HTERT-HM (cell line): ENCODE measurements around a stretch of chr10.

DNA sequence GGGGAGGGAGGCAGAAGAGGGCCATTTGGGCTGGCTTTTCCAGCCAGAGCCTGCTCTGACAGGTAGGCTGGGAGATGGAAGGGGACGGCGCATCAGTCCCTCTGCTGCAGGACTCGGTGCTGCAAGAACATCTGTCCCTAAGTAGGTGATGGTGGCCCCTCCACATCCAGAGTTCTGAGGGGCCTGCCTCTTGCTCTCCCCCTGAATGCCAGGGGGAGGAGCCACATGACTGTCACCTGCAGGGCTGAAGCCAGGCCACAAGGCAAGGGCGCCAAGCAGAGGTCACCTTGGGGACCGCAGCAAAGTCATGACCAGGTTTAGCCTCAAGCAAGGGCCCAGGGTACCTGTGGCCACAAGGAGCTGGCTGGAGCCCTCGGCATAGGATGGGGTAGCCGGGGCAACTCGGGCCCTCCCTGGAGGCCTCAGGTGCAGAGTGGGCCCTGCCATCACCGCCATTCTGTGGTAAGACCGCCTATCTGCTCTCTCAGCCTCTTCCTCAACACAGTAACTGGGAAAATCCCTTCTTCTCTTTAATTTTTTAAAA is 99.3 kb downstream of the FAM53B start:
- RRBS = no CpG with 5 or more reads among the region's 10 CpGs

DNA sequence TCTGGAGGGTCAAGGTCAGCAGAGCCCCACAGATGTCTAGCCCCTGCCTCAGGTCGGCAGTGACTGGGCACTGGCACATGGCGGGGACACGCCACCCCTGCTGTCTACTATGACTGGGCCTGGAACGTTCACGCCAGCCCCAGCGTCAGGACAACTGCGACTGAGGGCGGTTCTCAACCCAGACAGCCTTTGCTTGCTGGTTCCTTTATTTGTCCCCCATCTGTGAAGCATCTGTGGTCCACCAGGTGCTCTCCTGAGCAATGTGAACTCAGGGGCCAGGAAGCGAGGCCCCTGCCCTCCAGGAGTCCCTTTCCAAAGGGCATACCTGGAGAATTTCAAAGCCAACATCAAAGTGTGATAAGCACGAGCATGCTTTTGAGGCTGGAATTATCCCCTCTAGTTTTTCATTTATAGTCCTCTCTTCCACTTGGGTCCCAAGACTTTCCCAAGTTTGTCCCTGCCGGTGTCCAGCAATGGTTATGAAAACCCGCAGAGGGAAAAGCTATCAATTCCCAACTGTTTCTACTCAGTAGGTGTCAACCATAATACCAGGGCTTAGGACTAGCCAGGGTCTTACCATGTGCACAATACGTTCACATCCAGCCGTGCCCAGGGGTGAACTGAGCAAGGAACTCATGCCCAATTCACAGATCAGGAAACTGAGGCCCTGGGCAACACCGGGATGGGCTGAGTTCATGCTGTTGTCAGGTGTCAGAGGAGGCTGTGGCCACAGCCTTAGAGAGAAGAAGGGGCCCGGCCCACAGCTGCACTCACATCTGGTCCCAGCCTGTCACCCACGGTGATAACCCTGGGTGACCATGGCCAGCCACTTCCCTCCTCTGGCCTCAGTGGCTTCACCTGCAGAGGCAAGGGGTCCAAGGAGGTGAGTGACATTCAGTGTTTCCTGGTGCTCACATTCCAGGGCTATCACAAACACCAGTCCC is 92.2 kb downstream of the FAM53B start:
- RRBS = 66% methylated on average over 2 of the region's 17 CpGs

GRCh38 chr10:124703540-124704520 is 40.3 kb downstream of the FAM53B start:
- RRBS = no CpG with 5 or more reads among the region's 16 CpGs

DNA sequence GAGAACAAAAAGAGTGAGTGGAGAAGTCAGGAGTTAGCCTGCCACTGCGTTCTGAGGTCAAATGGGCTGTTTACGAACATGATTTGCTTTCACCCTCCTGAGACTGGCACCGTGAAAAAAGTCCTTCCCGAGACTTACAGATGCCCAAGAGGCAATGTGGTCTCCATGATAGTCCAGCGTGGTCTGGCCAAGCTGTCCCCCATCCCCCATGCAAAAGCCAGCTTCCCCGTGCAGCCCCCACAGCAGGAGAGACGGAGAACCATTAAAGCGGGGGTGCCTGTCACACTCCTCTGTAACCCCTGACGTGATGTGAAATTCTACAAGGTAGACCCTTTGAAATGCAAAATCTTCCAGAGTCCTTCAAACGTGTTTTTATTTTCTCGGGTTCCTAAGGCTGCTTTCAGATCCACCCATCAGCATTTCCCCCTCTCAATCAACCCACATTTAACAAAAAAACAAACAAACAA is 4.6 kb downstream of the FAM53B start:
- RRBS = no CpG with 5 or more reads among the region's 11 CpGs

GRCh38 chr10:124739969-124740376 is 4.2 kb downstream of the FAM53B start:
- RRBS = no CpG with 5 or more reads among the region's 8 CpGs

DNA sequence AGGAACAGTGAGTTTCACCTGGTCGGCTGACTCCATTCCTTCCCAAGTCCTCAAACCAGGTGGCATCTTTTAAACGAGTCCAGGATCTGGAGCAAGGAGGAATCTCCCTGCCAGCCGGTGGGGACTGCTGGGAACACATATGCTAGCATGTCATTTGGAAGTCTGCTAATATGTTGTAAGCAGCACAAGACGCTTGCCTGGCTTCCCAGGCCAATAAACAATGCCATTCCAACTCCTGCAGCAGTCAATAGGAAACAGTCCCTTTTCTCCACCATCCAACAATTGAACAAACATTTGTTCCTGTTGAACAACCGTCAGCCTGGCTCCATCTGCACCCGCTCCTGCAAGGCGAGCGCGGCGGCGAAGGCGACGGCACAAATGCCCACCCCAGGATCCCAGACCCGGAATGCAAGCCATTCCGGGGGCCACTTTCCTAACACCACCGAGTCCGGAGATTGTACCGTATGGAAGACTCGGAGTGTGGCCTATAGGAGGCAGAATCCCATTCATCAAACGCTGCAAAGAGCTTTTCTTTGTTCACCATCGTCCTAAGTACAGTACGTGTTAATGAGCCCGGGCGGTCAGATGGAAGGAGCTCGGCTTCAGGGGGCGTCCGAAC is 1.7 kb downstream of the FAM53B start:
- RRBS = 25% methylated on average over 10 of the region's 27 CpGs

DNA sequence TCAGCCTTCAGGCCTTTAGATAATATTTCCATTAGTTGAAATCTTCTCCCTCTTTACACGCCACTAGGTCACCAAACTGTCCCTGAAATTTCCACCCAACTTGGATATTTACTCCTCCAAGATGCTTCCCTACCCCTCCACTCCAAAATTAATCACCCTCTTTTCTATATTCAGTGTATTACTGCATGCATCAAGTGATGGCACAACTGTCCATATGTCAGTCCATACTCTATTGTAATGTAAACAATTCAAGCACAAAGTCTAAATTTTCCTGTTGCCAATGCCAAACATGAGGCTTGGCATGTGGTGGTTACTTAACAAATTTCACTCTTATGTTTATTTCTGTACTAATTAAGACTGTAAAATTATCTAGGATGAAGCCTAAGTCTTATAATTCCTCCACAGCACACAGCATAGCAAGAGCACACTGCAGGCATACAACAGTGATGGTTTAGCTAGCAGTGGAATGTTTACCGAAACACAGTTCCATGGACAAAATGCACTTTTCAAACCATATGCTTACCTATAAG is 3.5 kb downstream of the EEF1AKMT2 start:
- RRBS = no CpG with 5 or more reads among the region's 2 CpGs

DNA sequence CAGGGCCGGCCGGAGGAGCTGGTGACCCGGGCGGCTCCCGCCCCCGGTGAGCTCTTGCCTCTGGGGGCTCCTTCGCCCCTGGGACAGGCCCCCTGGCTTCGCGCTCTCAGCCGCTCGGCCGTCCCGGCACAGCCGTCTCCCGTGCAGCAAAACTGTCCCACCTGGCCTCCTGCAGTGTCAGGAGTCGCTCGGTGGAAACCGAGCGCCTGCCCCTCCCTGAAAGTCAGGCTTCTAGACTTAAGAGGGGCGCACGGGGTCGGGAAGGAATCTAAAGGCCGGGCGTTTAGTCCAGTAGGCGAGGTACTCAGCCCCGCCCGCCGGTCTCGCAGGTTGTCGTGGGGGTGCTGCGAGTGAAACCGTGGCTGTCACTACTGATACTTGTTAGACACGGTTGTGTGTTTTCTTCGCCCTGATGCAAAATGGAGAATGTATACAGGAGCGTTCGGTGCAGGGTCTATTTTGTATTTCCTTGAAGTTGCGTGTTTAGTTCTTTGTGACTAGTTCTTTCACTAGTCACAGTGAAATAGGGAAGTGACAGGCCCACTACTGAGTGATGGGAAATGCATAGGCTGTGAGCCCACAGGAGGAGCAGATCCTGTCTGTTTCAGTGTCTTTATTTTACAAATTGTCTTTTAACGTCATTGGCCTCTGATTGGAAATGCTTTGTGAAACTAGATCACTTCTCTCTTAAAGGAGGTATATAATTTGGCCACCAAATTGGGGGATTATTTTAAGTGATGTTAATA is 561 bp downstream of the ABRAXAS2 start:
- RRBS = under 1% methylated on average over 8 of the region's 38 CpGs

- RRBS = no CpG with 5 or more reads among the region's 11 CpGs
These were observed 47.4 kb downstream of the ABRAXAS2 start for GRCh38 chr10:124849005-124849529.

DNA sequence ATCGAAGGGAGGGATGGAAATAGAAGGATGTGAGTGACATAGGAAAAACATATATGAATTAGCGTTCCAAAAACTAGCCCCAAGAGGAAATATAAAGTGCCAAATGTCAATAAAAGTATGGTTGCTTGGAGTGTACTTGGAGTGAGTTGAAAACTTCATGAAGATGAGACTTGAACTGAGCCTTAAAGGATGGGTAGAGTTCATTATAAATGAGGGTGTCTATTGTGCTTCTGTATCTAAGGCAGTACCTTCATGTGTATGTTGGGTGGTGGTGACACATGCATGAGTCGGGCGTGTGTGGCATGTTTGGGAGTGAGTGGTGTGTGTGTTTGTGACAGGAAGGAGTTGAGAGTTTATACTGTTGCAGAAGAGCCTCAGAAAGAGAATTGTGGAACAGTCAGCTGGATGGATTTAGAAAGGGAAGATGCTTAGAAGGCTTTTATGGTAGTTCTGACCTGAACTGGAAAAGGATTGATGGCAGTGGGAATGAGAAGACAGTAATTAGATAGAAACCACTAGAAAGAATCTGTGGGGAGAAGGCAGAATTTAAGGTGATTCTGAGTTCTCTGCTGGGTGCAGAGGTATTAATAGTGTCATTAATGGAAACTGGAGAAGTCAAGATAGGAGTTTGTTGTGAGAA is 5.9 kb upstream of the ZRANB1 start:
- RRBS = no CpG with 5 or more reads among the region's 4 CpGs

- RRBS = no CpG with 5 or more reads among the region's 27 CpGs
These were observed 31.1 kb downstream of the CTBP2 start for GRCh38 chr10:124996576-124997362.

DNA sequence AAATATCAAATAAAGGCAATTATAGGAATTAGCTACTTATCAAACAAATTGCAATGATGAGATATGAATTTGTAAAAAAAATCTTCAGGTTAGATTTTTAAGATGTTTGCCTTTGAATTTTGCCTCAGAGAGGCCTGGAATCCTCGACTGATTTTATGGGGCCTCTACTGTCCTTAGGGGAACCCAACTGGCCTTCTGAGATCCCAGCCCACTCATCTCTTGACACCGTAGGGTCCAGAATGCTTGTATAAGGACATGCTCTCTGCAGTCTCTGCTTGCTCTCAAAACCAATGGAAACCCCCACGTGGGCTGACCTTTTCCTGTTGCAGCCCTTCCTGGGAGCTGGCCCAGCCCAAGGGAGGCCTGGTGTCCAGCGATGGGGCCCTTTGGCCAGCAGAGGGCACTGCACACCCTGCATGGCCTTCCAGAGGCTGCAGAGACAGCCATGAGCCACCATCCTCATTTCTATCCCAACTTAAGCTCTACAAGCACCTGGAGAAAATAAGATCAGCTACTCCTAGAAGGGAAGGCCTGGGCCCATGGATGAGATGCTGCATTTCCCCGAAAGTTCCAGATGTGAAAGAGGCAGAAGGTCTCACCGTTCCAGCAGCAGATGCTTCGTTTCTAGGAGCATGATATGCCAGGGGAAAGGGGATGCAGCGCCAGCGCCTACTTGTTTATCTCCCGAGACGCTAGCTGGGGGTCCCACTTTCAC is 20.1 kb upstream of the CTBP2 start:
- RRBS = no CpG with 5 or more reads among the region's 11 CpGs

DNA sequence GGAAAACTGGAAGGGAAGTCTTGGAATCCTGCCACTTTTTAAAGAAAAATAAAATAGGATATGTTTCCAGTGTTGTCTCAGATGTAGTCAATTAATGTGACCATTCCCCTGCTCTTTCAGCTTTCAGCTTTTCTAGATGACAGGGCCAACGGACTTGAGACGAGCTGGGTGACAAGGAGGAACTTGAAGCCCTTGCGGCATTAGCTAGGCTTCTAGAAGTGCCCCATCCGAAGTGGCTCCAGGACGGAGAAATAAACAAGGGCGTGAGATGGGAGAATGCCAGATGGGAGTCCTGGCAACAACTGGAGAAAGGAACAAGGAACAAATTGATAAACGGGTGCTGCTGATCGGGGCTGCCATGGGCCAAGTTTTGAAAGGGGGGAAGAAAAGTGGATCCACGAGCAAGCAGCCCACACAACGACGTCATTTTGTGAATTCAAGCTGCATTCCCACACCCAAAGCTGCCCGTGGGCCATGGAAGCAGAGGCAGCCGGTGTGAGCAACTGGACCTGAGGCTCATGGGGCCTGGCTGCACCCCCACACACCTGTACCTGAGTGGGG is 90.3 kb upstream of the CTBP2 start:
- RRBS = no CpG with 5 or more reads among the region's 13 CpGs

DNA sequence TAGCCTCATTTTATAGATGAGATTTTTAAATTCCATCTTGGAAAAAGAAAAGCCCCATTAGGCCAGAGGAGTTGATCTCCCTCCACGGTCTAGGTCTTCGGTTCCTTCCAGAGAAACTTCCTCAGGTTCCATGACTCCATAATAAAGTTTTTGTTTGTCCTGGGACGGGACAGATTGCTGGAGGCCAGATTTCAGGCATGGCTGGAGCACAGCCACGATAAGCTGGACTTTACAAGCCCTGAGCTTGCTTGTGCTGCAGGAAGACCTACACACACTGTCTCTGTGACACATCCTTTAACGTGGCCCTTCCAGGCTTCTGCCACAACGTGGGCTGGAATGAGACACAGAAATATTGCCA is 125.8 kb upstream of the CTBP2 start:
- RRBS = no CpG with 5 or more reads among the region's 6 CpGs

DNA sequence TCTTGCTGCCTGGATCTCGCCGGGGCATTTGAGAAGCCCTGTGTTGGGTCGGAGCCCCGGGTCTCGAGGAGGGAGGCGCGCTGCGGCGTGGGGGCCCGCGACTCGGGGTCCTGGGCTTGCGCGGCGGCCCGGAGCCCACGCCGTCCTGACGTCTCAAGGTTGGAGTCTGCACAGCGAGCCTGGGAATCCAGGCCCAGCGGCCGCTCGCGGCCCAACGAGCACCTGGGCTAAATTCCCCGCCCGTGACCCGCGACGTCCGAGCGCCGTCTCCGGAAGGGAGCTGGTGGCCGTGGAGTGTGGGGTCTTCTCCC is 133.8 kb upstream of the CTBP2 start:
- RRBS = 2% methylated on average over 15 of the region's 35 CpGs

- RRBS = 33% methylated on average over 5 of the region's 13 CpGs
These were observed 316.7 kb upstream of the CTBP2 start for GRCh38 chr10:125344429-125345027.

DNA sequence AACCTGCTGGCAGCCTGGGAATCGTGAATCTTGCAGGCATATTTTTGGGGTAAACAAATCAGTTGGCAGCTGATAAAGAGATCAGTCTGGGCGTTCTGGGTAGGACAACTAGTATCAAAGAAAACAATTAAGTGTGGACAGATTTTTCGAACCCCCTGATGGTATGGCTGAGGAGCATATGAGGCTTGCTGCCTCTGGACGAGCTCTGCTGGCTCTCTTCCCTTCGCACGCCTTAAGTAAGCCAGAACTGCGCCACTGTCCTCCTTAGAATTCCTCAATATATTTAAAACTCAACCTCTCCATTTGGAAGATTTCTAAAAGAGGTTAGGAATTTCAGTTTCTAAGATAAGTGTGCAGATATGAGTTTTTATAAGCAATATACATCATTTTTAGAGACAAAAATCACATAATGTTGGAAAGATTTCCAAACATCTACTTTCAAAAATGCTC is 9.3 kb upstream of the EDRF1 start:
- RRBS = no CpG with 5 or more reads among the region's 7 CpGs

GRCh38 chr10:126171562-126172216 is 216.6 kb downstream of the ADAM12 start:
- RRBS = no CpG with 5 or more reads among the region's 6 CpGs

GRCh38 chr10:126315795-126316233 is 72.5 kb downstream of the ADAM12 start:
- RRBS = no CpG with 5 or more reads among the region's 8 CpGs

GRCh38 chr10:126638599-126639063 is 31.9 kb downstream of the C10orf90 start:
- RRBS = no CpG with 5 or more reads among the region's 7 CpGs